Anterior vena cava (tissue), 1 donor: ENCODE data around the gene DUS3L.

- PRO-cap: no peak
Observed at GRCh38 chr19:5077947-5079117, 109.4 kb downstream of the KDM4B start.

DNA sequence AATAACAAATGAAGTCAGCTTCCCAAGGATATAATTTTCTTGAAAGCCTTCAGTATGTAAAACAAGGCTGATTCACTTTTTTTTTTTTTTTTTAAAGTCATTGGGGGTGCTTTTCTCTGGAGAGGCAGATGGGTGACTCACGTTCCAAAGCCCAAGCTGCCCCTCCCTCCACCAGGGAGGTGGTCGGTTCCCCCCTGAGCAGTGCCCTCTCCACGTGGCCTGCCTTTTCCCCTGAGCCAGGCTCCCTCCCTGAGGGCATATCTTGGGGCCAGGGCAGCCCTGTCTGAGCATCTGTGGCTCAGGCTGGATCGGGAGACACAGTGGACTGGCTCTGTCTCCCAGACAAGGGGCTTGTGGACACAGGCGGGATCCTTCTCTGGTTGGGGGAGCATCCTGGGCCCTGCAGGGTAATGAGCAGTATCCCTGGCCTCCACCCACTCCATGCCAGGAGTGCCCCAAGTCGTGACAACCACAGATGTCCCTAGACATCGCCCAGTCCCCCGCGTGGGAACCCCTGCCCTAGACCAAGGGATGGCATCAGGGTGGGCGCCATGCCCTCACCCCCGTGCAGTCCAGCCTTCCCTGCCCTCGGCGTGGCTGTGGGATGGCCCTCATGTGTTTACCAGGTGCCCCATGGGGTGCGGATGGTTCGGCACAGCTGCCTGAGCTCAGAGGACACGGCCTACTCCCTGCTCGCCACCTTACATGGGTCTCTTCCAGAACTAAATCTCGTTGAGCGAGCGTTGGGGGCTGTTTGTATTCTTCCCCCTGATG, 144.5 kb downstream of the KDM4B start:
- PRO-cap: no peak

GRCh38 chr19:5133769-5134444, 165.0 kb downstream of the KDM4B start:
- PRO-cap: no peak

DNA sequence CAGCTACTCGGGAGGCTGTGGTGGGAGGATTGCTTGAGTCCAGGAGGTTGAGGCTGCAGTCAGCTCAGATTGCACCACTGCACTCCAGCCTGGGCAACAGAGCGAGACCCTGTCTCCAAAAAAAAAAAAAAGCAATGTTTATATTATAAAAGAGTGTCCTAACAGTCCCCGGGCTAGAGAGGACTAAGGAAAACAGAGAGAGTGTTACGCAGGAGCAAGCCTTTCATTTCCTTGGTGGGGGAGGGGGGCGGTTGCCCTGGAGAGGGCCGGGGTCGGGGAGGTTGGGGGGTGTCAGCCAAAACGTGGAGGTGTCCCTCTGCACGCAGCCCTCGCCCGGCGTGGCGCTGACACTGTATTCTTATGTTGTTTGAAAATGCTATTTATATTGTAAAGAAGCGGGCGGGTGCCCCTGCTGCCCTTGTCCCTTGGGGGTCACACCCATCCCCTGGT, 184.0 kb downstream of the KDM4B start:
- PRO-cap: no peak

GRCh38 chr19:5292686-5293101, 47.9 kb downstream of the PTPRS start:
- PRO-cap: no peak

DNA sequence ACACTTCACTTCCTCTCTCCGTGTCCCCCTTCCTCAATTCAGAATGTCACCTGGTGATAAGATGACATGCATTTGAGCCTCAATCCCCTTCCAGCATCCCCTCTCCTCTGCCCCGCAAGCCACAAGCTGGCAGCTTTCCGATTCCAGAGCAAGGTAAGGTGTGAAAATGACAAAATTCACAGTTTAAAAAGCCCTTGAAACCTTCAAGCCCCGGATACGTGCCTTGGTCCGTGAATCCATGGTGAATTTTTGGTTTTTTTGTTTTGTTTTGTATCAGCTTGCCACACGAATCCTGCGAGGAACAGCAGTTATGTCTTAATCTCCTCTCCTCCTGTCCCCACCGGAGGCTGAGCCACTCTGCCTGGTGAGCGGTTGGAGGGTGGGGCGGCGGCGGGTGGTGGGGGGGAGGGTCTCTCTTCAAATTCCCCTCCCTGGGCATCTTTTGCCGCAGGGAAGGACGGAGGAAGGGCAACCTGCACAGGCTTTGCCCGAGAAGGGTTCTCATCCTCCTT, 4.1 kb downstream of the PTPRS start:
- PRO-cap: no peak

GRCh38 chr19:5434604-5434971, 20.6 kb upstream of the ZNRF4 start:
- PRO-cap: no peak

DNA sequence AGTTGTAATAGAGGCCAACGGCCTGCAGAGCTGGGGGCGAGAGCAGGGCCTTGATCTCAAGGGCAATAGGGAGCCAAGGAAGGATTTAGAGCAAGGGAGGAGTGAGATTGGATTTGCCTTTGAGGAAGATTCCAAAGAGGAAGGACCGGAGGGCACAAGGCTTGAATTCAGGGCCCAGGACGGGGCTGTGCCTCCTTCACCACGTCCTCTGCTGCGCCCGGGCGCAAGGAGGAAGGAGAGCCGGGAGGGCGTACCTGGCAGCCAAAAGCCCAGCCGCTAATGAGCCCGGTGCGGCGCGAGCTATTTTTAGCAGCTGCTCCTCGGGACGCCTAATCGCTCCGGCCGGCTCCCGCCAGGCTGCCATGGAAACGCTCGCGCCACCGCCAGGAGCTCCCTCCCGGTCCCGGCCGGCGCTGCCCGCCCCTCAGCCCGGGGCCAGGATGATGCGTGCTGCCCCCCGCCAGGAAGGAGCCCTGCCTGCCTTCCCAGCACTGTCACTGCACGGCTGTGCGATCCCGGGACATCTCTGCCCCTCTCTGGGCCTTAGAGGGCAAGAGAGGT, 81.2 kb downstream of the ZNRF4 start:
- PRO-cap: no peak

GRCh38 chr19:5567497-5568353, 54.9 kb downstream of the SAFB2 start:
- PRO-cap: no peak

DNA sequence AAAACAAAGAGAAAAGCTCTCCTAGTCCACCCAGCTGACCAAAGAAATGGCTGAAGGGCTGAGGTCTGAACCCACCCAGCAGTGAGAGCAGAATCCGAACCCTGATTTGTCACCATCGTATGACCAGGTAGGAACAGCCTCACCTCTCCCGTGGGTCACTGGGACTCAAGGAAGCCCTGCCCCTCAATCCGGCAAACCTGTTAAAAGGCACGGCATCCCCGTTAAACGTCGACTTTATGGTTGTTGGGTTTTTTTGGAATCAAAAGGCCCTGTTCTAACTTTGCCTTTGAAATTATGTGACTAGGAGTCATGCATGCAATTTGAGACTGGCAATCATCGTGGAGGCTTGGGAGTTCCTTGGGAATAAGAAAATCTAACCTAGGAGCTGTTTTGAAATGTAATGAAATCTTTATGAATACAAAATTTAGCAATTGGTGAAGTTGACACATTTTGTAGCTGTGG, 39.5 kb downstream of the SAFB2 start:
- PRO-cap: no peak

DNA sequence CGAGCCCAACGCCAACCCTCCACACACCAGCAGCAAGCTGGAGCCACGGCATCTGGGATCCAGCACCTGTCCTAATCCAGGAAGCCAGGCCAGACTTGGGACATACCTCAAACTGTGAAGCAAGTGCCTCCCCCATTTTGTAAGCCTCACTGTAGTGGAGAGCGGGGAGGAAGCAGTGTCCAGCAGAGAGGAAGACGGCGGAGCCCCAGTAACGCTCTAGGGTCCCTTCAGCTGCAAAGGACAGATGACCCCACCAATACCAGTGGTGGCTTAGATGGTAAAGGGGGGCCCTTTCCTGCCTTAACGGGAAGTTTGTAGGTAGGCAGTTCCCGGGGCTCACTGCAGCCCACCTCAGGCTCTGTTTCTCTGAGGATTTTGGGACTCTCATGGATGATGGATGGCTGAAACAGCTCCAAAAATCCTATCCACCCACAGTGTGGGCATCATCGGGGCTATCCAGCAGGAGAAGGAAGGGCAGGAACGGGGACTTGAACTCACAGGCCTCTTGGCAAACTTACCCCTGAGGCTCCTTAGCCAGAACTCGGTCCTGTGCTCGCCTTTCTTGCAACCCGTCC, 10.8 kb downstream of the MICOS13 start:
- PRO-cap: no peak

DNA sequence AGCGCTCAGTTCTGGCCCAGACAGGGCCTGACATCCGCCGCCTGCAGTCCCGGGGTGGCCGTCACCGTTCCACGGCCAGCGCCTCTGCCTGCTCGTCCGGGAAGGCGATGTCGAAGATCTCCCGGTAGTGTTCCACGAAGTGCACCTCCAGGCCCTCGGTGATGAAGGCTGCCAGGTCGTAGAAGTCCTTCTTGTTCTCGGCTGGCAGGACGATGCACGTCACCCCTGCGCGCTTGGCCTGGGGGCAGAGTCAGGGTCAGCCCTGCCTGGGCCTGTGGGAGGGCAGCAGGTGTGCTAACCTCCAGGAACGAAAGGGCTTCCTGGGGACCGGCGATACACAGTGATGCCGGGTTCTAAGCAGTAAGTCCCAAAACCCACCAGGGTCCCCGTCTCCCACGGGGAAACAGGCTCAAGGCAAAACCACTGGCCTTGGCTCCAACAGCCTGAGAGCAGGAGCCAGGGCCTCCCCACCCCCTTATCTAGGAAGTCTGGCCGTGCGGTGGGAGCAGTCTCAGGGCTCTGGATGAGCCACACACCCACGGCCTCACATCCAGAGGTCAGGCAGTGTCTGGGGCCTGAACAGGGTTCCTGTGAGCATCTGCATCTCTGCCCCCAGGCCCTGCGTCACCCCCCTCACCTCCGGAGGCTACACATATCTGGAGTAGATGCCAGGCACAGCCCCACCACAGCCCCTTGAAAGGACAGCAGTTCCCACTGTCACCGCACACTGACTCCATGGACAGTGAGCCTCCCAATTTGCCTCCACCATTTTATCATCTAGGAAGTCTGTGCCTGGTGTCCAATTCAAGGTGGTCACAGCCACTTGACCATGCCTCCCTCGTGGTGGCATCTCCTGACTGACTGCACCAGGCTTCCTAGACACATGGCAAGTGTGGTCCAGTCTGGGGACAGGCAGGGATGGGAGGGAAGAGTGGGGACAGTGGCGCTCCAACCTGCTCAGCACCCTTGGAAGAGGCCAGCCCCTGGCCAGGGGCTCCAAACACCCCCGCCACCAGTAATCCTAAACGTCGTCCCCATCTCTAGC, 2.2 kb downstream of the RPL36 start:
- PRO-cap: no peak

- PRO-cap: no peak
Observed at GRCh38 chr19:5696255-5697057, 6.4 kb downstream of the RPL36 start.

DNA sequence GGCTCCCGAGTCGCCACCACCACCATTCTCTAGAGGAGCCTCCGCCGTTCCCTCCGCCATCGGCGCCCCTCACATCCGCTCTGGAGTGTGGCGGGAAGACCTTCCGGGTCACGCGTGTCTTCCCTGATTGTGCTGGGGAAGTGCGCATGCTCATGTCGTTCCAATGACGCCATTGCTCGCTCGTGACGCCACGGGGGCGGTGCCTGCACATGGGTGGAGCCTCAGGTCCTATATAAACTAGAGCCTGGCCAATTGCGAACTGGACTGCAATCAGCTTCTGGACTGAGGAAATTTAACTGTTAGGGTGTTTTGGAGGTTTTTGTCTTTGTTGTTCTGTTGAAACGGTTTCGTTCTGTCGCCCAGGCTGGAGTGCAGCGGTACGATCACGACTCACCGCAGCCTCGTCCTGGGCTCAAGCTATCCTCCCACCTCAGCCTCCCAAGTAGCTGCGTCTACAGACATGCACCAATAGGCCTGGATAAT, at the start of gene DUS3L:
Gene DUS3L, minus strand, starts transcription at position 82 of the 483 bp plus-strand sequence.
- PRO-cap: unidirectional peak, minus-strand start at position 74 of the sequence; unidirectional peak, minus-strand start at position 125 of the sequence

GRCh38 chr19:5826635-5827274, 12.7 kb downstream of the FUT6 start:
- PRO-cap: no peak

DNA sequence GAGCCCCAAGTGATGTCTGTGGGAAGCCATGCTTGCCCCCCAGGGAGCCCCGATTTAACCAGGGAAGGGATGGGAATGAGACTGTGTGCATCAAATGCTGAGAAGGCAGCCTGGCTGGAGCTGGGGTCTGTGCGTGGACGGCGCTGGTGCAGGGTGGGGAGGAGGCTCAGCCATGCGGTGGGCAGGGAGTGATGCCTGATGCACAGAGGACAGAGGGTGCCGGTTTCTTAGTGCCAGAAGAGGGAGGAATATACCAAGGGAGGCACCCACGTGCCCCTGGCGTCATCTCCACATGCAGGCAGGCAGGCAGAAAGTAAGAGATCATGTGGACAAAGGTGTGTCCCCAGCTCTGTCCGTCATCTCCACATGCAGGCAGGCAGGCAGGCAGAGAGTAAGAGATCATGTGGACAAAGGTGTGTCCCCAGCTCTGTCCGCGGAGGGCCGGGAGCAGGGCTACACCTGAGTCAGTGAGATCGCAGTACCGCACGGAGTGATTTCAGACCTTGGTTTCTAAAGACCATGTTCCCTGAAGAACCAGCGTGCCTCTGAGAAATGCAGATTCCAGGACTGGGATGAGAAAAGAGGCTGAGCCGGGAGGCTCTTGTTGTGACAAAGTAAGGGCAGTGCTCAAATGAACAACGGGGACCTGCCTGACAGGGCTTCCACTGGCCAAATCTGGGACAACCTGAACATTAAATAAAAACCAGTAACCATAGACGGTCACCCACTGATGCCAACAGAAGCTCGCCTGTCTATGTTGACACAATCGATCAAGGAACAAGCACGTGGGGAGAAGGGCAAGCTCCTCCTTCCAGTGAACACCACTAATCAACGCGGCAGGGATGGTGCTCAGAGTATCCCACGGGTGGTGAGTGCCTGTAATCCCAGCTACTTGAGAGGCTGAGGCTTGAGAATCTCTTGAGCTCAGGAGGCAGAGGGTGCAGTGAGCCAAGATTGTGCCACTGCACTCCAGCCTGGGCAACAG, 22.3 kb downstream of the CAPS start:
- PRO-cap: no peak

- PRO-cap: no peak
Observed at GRCh38 chr19:5951044-5951734, 26.8 kb downstream of the RANBP3 start.

GRCh38 chr19:6091645-6092101, 18.6 kb downstream of the RFX2 start:
- PRO-cap: no peak

DNA sequence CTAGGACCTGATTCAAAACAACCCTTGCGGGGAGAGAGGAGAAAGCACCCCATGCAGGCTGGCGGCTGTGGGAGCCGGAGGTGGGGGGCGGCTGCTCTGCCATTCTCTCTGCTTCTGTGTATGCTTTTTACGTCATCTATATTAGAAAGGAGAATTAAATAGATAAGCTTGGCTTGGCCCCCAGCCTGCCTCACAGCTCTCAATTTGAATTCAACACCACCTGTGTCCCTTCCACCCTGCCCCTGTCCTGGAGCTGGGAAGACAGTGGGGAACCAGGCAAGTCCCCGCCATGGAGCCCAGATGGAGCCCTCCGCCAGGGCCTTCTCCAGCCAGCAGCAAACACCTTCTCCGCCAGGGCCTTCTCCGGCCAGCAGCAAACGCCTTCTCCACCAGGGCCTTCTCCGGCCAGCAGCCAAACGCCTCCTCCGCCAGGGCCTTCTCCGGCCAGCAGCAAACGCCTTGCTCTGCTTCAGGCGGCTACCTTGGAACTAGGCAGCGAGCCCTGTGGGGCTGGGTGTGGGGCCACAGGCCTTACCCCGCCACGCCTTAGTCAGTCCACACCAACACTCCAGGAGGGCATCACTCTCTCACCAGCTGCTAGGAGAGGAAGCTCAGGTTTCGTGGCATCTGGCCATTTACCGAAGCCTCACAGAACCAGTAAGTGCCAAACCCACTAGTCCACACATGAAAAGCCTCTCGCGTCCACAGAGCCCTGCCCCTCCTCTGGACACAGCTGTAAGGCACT, 41.2 kb downstream of the MLLT1 start:
- PRO-cap: no peak

- PRO-cap: no peak
Observed at GRCh38 chr19:6239181-6239746, 40.5 kb downstream of the MLLT1 start.